Thoracic aorta endothelial cell (primary cell): ENCODE results near the gene PCNX2.

GRCh38 chr1:230421346-230421802, 4.8 kb downstream of the PGBD5 start:
- CAGE, long polyA plus RNA = no peak

DNA sequence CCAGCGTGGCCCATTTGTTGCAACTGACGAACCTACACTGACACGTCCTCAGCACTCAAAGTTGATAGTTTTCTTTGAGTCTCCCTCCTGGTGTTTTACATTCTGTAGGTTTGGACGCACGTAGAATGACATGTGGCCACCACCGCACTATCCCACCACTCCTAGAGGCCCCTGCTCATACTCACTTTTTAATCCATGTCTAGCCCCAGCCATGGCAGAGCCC, 7.3 kb downstream of the AGT start:
- CAGE, long polyA plus RNA = no peak

GRCh38 chr1:230858661-230859940, 9.2 kb downstream of the C1orf198 start:
- CAGE, long polyA plus RNA = no peak

- CAGE, long polyA plus RNA = no peak
Measured at GRCh38 chr1:230863425-230864019, 4.8 kb downstream of the C1orf198 start.

DNA sequence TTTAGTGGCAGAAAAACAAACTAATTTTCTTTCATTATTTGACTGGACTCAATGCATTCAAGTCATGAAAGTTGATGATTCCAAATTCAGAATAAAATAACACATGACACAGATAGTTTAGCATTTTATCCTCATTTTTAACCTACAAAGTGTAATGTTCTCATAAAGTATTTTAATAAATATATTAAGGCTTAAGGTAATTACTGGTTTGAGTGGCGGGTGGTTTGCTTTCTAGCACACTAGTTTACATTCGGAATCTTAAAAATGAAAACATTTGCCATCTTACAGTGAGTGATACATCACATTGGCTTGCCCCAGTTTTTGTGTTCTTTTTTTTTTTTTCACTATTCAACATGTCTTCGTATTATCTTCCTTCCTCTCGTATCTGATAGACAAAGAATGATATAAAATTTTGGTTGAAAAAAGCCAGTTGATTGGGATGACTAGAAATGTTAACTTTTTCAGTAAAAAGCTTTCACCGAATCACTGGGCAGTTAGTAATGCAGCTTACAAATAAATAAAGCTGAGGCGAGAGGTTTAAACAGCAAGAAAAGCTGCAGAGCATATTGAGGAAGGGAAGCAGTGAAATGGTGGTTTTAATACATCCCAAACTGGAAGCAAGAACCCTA, 21.1 kb downstream of the FAM89A start:
- CAGE, long polyA plus RNA = no peak

GRCh38 chr1:231288742-231289182, 47.8 kb downstream of the GNPAT start:
- CAGE, long polyA plus RNA = no peak

DNA sequence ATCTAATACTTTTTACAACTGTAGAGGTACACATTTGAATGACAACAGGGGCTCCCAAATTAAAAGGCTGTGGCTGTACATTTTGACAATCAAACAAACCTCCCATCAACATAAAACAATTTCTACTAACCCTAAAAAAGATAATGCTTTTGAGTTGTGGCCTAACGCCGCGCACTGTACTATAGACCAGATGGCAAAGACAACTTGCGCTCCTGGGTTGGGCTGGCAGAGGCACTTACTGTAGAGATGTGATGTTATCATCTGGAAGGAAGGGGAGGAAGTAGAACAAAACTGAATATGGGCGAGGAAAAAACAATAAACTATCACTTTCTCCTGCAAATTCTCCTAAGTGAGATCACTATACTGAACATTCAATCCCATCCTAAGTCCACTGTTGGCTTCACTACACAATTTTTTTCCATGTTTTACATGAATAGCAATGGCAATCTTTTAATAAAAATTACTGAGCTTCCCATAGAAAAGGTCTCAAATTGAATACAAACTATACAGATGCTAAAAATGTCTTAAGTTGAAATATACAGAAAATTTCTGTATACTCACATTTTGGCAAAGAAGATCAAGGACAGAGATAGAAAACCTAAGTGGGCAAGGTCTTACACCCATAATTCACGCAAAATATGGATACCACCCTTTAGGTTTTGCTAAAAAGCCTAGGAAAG, 26.2 kb downstream of the SPRTN start:
- CAGE, long polyA plus RNA = no peak

DNA sequence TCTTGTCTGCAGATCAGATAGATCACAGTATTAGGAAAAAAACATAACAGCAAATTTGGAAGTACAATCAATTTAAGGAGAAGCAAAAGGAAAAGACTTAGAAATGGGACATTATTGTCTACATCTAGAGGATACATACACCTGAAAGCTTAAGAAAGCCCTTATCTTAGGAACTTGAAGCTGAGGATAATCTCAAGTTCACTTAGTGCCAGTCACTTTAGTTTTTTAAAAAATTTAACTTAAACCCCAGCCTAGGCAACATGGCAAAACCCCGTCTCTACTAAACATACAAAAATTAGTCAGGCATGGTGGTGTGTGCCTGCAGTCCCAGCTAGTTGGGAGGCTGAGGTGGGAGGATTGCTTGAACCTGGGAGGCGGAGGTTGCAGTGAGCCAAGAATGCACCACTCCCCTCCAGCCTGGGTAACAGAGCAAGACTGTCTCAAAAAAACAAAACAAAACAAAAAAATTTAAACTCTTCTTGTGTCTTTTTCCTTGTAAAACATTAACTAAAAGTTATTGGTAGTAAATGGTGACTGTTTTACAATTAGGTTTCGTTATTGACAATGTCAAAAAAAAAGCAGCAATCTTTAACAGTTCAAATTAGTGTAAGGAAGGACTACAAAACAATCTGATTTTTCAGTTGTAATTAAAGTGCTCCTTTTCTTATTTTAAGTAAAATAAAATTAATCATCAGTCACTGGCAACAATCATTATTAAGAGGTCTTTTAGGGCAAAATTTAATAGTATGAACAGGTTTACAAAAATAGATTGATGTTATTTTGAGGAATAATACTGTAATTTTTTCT, 27.3 kb downstream of the SPRTN start:
- CAGE, long polyA plus RNA = no peak

DNA sequence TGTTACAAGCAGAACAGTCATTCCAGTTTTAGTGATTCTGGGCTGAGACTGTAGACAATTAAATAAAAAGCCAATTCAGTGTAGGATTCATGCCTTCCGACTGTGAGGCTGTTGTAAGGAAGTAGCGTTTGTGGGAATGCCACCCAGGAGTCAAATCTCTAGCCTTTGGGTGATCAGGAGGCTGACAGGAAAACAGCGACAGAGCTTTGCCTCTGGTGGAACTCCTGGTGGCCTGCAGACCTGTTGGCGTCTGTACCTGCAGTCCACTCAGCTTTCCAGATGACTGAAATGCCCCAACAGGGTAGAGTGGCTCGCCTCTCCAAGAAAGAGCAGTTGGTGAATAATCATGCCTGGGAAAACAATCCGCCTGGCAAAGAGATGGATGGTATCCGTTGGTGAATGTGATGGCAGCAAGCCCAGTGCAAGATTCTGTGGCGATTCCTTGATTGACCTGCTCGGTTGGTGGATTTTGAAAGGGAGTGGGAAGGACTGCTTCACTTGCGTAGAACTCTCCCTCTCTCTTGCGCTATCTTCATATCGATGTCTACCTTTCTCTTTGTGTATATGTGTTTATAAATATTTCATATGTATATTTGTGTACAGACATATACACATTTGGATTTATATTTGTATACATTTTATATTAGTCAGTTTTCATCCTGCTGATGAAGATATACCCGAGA, 58.2 kb downstream of the DISC1 start:
- CAGE, long polyA plus RNA = no peak

DNA sequence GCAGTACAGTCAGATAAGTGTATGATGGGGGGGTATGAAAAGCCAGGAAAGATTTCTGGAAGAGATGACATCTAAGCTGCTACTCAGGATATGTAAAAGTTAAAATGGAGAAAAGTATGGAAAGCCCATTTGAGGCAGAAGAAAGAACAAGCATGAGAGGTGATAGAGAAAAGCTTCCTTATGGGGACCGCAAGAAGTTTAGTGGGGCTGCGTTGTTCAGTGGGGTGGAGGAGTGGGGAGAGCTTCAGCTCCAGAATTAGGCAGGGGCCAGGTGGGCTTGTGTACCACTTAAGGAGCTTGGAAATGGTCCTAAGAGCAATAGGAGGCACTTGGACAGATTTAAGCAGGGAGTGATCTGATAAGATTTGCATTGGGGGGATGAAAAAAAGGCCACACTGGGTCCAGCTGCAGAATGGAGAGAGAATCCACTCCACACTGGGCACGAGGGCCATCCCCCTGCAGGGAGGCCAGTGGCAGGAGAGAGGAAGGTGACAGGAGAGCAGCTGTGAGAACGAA, 216.6 kb downstream of the DISC1 start:
- CAGE, long polyA plus RNA = no peak

- CAGE, long polyA plus RNA = no peak
Measured at GRCh38 chr1:232431939-232432736, 197.8 kb downstream of the SIPA1L2 start.

DNA sequence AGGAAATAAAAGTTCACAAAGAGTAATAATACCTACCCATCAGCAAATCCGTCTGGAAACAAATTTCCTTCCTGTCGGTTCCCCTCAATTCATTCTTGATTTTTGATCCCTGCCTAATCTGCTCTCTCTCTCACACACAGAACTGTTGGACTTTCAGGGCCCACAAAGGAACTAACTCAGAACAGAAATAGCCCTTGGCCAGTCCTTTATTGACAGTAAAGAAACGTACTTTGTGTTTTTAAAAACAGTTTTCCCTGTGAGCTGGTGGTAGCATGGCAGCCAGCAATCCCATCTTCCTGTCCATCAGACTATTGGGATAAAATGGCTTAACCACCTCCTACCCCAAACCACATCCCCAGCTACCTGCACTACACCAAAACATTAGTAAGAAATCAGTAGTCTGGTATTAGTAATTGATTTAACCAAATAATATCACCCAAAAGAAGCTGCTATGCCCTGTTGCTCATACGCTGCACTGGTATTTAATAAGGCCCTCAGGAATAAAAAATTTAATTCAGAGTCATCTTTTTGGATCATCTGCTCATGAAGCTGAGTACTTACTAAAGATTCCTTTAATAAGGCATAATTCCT, 69.9 kb downstream of the SIPA1L2 start:
- CAGE, long polyA plus RNA = no peak

DNA sequence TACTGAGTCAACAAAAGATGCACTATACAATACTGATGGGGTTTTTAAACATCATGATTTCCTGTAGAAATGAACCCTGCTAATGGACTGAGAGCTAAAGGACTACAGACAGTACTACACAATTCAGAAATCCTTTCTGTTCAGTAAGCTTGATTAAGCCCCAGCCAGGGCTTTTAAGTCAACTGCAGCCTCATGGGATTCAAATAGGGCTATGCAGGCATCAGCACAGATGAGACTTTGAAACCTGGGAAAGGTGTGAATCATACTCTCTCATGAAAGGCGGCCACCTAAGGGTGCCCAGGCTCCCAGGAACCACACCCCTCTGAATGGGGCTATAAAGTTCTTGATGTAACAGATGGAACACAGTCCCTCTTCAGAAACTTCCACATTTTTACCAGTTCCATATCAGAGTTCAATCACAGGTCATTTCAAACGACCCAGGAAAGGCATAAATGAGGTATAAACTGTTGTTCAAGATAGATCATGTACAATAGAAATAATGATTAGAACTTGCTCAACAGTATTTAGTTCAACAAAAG, 7.5 kb downstream of the SIPA1L2 start:
- CAGE, long polyA plus RNA = no peak

DNA sequence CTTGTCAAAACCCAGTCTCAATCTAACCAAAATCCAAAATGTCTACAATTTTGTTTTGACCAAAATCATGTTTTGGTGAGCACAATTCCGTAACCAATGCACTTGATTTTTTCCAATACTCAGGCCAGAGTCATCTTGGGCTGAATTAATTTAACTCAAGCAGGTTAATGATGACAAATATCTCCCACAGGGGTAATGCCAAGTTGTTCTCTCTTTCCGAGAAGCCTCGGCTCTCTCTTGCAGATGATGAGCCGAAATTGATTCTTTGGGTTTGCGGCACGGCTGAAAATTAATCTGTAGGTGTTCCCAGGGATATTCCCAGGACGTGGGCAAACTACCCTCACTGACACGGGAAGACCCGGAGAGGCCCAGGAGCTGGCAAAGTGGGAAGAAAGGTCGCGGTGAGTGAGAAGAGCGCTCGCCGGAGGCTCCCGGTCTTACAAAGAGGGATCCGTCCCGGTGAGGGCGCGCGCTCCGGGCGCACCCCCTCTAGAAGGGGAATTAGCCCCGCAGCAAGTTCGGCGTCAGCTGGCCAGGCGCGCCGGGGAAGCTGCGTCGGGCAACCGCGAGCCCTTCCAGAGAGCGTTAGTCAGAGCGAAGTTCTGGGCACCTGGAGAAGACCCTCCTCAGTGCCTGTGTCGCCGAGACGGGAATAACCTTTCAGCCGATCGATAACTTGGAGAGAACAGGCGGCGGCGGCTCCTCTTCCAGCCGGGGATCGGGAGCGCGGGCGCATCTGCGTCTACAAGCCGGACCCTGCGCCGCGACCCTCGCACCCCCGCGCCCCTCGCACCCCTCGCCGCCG, 785 bp downstream of the SIPA1L2 start:
- CAGE, long polyA plus RNA = no peak

DNA sequence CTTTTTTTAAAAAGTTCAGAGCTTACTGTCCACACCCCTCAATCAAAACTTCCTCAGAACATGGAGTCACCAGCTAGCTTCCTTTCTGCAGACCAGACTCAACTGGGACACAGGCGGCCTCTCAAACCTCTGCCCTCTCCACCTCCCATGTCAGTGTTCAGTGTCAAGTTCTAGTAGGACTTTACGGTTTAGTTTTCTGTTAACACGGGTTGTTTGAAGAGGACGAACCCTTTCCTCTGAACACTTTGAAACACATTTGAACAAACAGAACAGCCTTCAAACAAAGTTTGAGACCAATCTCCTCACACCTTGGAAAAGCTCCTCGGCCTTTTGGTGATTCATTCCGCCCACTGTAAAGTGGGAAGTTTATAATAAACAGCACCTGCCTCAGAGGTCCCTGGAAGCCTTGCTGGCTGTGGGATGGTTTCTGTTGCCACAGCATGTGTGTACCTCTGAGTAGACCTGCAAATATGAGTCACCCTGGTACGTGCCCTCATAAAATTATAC, 48.4 kb upstream of the SIPA1L2 start:
- CAGE, long polyA plus RNA = no peak

- CAGE, long polyA plus RNA = no peak
Measured at GRCh38 chr1:232923896-232924386, 26.5 kb upstream of the NTPCR start.

- CAGE, long polyA plus RNA = no peak
Measured at GRCh38 chr1:232943864-232944080, 6.6 kb upstream of the NTPCR start.

GRCh38 chr1:233107687-233108517, 157.5 kb downstream of the NTPCR start:
- CAGE, long polyA plus RNA = no peak

DNA sequence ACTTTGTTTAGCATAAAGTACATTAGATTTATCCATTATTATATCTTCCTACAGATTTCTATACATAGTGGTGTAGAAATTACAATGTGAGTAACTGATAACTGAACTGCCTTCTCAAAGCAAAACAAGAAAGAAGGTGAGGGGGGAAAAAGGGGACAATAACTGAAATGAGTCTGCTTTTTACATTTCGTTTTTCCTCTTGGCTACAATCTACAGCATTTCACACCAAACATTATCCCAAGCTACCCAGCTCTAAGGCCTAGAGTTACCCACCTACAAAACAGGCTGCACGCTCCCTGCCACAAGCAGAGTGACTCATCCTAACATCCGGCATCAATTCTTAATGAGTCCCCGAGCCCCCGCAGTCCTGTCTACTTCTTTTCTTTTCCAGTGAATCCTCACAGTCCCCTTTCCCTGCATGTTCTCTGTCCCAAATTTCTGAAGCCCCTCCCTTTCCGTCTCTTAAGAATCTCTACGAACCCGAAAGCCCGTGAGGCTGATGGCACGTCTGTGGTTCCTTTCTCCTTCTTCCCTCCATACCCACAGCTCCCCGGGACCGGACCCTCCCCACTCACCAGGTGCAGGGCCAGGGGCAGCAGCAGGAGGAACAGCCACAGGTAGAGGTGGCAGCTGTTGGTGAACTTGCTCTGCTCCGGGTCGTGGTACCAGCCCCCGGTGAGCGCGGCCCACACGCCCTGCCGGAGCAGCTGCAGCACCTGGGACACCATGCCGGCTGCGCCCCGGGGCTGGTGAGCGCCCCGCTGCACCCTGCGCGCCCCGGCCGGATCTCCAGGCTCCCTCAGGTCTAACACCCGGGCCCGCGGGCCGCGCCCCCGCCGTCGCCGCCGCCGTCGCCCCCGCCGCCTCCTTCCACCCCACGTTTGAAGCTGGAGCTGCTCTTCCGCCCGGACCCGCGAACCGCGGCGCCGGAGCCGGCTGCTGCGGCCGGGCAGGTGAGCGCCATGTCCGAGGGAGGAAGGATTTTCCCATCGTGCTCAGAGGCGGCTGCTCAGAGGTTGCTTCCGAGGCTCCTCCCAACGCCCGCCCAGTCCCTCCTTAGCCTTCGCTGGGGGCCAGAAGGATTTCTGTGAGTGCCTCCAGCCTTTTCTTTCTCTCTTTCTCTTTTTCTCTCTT, at the start of gene PCNX2:
Gene PCNX2, minus strand, starts transcription at position 975 of the 1,134 bp plus-strand sequence.
- CAGE, long polyA plus RNA = no peak

DNA sequence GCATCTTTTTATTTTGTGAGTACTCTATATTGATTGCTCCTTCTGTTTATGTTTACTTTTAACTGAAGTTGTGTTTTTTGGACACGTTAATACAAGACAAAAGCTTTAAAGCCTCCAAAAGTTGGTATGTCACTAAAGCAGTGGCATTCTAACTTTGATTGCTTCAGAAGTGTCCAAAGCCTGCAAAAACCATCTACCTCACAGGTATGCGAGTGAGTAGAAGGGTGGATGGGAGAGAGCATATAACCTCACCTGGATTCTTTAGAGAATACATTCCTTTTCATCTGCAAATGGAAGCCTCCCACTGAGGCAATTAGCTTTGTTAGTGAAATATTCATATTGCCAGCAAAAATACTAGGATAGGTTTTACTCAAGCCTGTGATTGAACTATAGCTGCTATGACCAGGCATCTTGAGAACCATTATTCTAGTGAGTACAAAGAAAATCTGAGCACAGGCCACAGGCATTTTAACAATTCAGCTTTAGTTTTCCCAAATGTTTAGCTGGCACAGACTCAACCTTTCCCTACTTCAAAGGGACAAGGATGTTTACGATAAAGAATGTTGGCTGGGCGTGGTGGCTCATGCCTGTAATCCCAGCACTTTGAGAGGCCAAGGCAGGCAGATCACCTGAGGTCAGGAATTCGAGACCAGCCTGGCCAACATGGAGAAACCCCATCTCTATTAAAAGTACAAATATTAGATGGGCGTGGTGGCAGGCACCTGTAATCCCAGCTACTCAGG, 39.7 kb downstream of the MAP3K21 start:
- CAGE, long polyA plus RNA = no peak